Measurements from ENCODE around the genes USP37, TTLL4, WNT6, SLC23A3 and DNAJB2.

DNA sequence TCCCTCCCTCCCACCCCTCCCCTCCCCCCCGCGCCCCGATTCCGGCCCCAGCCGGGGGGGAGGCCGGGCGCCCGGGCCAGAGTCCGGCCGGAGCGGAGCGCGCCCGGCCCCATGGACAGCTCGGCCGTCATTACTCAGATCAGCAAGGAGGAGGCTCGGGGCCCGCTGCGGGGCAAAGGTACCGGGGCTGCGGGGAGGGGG is 212 bp downstream of the CTDSP1 start:
- PRO-cap = bidirectional peak, plus-strand start at position 137 of the sequence, minus-strand start at position 132 of the sequence

- PRO-cap = no peak
These were observed 3.5 kb downstream of the CTDSP1 start for GRCh38 chr2:218403006-218403635.

- PRO-cap = no peak
These were observed 18.5 kb downstream of the USP37 start for GRCh38 chr2:218549549-218550056.

- PRO-cap = unidirectional peak, minus-strand start at chr2:218568350
These were observed at the start of gene USP37 for GRCh38 chr2:218567683-218568398. Gene USP37 (minus strand): TSS chr2:218568351.

GRCh38 chr2:218598402-218598968 is 9.2 kb upstream of the PLCD4 start:
- PRO-cap = no peak

DNA sequence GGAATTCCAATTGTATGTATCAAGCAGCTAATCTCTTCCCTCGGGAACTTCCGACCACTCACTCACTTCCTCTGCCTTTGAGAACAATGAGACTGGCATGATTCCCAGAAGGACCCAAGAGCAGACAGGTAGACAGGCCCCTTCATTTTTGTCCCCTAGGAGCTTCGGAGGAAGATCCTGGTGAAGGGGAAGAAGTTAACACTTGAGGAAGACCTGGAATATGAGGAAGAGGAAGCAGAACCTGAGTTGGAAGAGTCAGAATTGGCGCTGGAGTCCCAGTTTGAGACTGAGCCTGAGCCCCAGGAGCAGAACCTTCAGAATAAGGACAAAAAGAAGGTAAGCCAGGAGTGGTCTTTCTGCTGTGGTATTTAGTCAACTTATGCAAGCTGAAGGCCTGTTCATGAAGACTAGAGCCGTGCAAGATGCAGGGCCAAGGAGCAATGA is 24.3 kb downstream of the PLCD4 start:
- PRO-cap = no peak

- PRO-cap = no peak
These were observed 3.4 kb downstream of the ZNF142 start for GRCh38 chr2:218655932-218656458.

GRCh38 chr2:218710512-218711570 is at the start of gene TTLL4:
Gene TTLL4 (plus strand): TSS chr2:218710835.
- PRO-cap = unidirectional peak, plus-strand start at chr2:218710856; bidirectional peak, plus-strand start at chr2:218711316, minus-strand start at chr2:218711266

DNA sequence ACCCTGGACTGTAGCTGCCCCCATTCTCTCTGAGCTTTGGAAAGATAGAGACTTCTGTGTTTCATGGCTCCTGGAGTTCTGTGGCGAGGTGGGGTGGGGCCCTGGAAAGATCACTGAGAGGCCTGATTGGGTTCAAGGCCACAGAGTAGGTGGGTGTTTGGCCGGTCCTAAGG is 26.3 kb upstream of the CYP27A1 start:
- PRO-cap = no peak

- PRO-cap = no peak
These were observed 3.1 kb downstream of the CYP27A1 start for GRCh38 chr2:218785000-218785550.

DNA sequence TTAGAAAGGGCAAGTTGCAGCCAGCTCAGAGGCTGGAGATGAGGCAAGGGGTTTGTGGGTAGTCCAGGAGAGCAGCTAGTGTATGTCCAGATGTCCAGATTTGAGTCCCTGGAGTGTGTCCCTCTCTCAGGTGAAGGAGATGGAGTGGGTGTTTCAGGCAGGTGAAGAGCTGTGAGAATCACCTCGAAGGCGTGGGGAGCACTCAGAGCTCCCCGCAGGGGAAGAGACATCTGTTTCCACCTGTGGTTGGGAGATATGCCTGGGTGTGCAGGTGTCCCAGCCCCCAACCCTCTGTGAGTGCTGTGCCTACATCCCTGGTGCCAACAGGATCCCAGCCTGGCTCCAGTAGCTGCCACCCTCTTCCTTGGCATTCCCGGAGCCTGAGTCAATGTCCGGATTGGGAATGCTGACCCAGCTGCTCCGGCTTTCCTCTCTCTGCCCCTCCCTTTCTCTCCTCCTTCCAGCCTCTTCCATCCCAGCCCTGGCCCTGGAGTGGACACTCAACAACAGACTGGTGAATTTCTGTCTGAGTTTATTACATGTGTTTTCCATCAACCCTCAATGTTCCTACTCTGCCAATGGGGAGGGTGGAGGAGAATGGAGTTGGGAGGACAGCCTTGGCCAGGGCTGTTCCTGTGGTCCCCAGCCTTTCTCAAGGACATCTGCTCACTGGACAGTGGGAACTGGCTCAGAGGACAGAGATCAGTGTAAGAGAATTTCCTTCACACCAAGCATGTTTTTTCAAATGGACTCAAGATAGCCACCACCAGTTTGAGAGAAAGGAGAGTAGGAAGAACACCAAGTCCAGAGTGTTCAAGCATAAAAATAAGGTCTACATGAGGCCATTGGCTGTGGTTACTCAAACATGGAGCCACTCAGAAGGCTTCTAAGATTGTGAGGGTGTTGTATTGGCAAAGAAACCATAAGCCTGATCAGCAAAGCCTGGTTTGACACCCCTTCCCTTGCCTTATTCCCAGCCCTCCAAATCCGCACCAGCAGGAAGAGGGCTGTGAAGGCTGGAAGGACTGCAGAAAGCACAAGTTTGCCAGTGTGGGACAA is 27.1 kb upstream of the WNT6 start:
- PRO-cap = no peak

- PRO-cap = no peak
These were observed at the start of gene WNT6 for GRCh38 chr2:218859294-218860009. Gene WNT6 (plus strand): TSS chr2:218859805.

DNA sequence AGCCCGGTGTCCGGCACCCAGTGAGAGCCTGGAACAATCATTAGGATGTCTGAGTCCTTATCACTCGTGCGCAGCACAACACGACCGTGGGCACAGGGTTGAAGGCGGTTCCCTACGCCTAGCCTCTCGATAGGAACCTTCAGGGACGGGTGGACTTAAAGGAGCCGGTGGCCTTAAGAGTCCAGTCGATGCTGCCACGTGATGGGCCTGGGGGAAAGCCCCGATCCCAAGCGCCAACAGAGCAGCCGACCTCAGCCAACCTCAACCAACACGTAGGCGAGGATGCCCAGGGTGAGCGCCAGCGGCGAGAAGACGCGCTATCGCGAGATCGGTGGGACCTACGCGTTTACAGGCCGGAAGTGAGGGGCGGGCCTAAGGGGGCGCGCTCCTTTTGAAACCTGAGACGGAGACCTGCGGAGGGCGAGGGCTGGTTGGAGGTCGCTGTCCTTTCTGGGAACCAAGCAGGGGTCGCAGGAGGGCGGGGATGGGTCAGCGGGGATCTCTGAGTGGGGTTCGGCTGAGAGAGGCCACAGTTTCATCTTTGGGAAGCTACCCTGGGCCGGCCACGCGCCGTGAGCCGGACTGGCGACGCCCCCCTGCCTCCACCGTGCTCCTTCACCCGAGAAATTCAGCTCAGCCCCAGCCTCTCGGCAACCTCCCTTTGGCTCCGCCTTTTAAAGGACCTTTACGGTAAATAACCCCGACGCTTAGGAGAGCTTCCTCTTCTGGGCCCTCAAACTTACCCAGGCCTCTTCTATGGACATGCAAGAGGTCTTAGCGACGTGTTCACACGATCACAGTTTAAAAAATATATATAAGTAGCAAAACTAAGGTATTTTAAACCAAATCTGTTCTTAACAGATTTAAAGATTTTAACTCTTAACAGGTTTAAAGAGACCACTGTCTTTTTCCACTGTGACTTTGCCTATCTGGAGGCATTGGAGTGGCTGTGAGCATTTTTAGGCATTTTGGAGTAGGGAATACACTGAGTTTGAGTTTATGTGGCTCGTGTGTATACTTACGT is 28.4 kb downstream of the WNT10A start:
- PRO-cap = bidirectional peak, plus-strand start at position 401 of the sequence, minus-strand start at position 274 of the sequence

GRCh38 chr2:219070845-219072057 is 10.5 kb upstream of the IHH start:
- PRO-cap = no peak

DNA sequence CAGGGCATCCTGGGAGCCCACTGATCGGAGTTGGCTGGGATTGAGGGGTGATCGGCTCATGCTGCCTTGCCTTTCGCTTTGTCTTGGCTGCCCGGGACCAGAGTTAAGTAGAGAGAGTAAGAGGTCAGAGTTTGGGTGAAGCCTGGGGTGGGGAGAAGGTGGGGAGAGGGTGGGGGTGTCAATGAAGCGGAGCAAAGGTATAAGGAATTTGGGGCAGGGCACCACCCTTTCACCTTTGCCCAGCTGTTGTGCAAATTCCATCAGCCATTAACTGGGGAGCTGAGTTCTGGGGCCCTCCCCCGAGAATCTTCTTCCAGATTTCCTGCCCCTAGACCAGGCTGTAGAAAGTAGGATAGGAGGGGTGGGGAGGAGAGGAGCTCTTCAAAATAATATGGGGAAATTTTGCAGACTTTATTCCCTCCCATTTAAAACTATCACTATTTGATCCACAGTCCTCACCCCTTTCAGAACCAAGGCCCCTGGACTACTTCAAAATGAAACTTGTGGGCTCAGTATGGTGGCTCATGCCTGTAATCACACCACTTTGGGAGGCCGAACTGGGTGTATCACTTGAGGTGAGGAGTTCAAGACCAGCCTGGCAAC is at the start of gene SLC23A3:
TSS of gene SLC23A3 (minus strand) at position 105 of the 603 bp plus-strand sequence.
- PRO-cap = no peak

DNA sequence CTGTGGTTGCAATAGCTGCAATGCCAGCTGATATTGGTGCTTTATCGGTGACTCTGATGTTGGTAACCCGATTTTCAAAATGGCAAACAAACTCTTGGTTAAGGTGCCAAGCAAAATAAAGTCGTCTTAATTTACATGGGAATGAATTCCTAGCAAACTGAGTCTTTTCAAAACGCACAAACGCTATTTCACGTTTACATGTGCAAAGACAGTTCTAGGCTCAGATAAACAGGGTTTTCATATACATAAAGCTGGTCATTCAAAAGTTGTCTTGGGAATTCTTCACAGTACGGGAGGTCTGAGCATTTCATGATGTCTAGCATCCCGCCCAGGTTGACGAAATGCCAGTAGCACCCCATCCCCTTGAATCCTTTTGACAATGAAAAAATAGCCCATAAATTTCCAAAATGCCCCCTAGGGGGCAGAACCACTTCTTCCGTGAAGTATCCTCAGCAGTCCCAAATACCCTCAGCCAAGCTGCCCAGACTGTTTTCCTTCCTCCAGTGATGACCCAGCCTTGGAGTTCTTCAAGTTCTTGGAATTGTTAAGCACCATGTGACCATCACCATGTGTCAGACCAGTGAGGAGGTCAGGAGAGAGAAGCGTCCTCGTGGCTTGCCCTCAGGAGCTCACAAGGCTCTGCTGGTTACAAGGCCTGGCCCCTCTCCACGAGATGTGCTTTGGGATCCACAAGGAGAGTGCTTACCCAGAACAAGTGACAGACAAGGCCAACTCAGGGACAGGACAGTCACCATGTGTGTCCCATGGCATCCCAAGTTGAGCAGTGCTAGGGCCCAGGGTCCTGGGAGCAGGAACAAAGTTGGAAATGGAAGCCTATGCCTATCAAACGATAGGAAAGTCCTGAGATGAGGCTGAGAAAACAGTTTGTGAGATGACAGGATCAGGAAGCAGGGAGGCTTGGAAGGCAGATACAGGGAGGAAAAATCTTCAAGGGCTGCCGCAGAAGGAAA is 1.4 kb upstream of the SLC23A3 start:
- PRO-cap = no peak

DNA sequence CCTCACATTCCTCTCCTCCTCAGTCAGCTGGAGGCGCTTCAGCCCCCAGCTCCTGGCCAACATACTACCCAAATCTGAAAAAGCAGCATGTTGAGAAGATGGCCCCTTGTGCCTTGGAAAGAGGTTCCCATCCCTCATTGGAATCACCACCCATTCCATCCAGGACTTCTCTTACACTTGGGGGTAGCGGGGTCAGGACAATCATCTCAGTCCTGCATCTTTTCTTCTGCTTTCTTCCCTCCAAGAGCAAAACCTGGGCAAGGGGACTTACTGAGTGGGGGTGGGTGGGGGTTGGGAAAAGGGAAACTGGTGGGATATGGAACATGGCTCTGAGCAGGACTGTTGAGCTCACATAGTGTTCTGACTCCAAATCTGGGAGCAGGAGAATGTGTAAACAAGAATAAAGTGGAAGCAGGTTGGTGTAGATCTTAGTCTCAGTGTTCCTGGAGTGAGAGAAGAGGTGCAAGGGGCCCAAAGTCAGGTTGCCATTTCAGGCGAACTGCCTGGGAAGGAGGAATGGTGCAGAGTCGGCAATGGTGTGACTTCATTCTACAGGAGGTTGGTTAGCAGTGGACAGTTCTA is 3.3 kb downstream of the STK16 start:
- PRO-cap = no peak

GRCh38 chr2:219278672-219279581 is at the start of gene DNAJB2:
Gene DNAJB2 (plus strand): TSS chr2:219279366.
- PRO-cap = bidirectional peak, plus-strand start at chr2:219279455, minus-strand start at chr2:219279209

GRCh38 chr2:219298845-219299463 is 10.2 kb downstream of the PTPRN start:
- PRO-cap = no peak

DNA sequence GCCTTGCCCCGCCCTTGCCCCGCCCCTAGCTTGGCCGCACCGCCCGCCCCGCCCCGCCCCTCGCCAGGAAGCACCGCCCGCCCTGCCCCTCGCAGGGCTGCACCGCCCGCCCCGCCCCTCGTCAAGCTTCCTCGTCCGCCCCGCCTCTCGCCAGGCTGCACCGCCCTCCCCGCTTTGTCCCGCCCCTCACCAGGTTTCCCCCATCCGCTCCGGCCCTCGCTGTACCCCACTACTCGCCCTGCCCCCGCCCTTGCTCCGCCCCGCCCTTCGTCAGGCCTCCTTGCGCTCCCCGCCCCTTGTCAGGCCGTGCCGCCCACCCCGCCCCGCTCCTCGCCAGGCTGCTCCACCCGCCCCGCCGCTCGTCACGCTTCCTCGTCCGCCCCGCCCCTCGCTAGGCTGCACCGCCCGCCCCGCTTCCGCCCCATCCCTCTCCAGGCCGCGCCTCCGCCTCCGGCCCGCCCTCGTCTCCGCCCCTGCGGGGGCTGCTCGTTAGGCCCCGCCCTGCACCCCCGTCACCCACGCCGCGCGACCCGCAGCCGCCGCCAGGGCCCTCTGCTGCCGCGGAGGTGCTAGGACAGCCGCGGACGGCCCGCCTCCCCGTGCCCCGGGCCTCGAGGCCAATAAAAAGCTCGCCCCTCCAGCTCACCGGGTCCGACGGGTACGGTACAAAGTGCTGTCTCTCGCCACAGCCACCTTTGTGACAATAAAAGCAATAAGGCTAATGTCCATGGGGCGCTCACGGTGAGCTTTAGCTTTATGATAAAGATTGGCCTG is 531 bp upstream of the DNPEP start:
- PRO-cap = bidirectional peak, plus-strand start at position 650 of the sequence, minus-strand start at position 366 of the sequence